ENCODE measurements around a stretch of chr6.

DNA sequence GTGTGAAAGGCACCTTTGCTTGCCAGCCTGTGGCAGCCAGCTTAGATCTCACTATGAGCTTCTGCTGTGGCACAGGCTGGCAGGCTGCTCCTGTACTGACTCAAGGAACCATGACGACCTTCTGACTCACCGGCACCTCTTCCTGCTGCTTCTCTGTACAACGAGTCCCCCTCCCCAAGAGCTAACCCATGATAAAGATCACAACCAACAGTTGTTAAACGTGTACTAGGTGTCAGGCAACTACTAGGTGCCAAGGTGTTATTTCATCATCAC lies 76.7 kb upstream of the DUSP22 start:
- RRBS, result no CpG with 5 or more reads among the region's 4 CpGs

- RRBS, result 78% methylated on average over 1 of the region's 17 CpGs
These were observed 947 bp upstream of the DUSP22 start for GRCh38 chr6:291175-291905.

DNA sequence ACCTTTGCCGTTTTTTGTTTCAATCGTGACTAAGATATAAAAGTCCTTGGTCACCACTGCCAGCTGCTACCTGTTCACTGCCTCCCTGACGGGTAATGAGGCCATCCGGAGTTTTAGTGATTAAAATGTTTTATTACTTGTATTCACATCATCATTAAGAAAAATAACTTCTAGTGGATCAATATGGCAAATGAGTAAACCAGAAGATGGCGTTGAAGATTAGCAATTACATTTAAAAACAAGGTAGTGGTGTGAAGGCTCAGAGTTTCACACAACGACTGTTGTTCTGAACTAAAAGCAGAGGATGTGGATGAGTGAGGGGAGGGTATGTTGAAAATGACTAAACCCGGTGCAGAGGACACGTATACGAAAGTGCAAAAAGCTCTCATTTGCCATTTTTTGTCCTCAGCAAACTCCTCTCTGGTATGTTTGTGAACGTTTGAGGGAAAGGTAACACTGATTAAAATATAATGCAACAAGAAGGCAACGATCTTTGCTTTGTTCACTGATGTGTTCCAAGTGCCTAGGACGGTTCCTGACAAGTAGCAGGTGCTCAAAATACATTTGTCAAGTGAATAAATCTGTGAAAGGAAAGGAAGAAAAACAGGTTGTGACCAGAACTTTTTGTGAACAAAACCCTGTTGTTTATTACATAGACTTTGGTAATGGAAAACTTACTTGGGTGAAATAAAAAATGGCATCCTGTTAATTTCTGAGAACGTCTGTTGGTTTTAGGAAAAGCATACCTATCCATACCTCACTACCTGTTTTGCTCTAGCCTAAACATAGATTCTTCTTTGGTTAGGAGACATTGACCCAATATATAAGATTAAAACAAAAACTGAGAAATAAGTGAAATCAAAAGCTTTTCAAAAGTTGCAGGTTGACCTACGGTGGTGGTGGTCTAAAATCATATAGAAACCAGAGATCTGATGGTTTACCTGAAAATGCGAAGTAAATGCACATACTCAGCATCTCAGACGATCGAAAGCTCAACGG lies 1.7 kb upstream of the IRF4 start:
- RRBS, result no CpG with 5 or more reads among the region's 18 CpGs

DNA sequence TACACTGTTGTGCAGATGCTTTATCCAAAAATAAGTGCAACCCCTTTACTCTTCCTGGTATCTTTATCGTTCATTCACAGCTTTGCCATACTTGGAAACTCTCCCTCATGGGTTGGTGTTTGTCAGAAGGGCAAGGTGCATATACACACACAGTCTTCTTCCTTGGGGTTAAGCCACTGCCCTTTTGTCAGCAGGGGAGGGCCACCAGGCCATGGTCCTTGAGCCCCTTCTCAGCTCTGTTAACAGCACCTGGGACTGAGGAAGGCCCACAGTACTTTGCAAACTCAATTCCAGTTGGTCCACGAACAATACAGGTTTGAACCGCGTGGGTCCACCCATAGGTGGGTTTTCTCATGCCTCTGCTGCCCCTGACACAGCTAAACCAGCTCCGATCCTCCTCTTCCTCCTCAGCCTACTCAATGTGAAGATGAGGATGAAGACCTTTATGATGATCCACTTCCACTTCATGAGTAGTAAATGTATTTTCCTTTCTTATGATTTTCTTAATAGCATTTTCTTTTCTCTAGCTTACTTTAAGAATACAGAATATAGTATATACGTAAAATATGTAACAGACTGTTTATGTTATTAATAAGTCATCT lies 120.5 kb downstream of the IRF4 start:
- RRBS, result no CpG with 5 or more reads among the region's 6 CpGs

DNA sequence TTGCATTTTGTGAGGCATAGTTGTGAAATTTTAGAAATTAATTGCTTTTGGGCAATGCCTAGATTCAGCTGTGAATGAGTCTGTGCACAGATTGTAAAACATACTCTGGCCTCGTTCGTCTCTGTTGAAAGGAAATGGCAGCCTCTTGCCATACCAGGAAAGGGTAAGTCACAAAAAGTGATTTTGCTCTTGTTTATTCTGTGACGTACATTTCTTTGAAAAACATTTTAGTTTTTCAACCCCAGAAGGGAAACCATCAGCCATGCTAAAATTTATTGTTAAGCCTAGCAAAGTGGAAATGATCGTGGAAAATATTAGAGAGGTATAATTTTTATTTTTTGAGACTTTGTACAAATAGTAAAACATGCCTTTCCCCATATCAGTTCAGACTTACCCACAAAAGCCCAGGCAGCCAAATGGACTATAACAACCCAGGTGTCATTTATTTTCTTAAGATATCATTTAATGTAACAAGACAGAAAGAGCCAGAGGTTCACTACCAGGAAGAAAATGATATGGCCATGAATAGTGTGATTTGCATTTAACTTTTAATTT lies 15.4 kb upstream of the EXOC2 start:
- RRBS, result no CpG with 5 or more reads among the region's 4 CpGs

GRCh38 chr6:1608730-1609634 lies 733 bp upstream of the FOXC1 start:
- RRBS, result 24% methylated on average over 20 of the region's 83 CpGs

- RRBS, result 82% methylated on average over 52 of the region's 94 CpGs
These were observed 4.4 kb downstream of the FOXC1 start for GRCh38 chr6:1613841-1614755.

- RRBS, result no CpG with 5 or more reads among the region's 14 CpGs
These were observed 223.0 kb downstream of the FOXC1 start for GRCh38 chr6:1832617-1833231.

GRCh38 chr6:1952638-1953386 lies 292.6 kb downstream of the GMDS start:
- RRBS, result no CpG with 5 or more reads among the region's 15 CpGs

GRCh38 chr6:2122824-2123689 lies 122.3 kb downstream of the GMDS start:
- RRBS, result no CpG with 5 or more reads among the region's 13 CpGs

DNA sequence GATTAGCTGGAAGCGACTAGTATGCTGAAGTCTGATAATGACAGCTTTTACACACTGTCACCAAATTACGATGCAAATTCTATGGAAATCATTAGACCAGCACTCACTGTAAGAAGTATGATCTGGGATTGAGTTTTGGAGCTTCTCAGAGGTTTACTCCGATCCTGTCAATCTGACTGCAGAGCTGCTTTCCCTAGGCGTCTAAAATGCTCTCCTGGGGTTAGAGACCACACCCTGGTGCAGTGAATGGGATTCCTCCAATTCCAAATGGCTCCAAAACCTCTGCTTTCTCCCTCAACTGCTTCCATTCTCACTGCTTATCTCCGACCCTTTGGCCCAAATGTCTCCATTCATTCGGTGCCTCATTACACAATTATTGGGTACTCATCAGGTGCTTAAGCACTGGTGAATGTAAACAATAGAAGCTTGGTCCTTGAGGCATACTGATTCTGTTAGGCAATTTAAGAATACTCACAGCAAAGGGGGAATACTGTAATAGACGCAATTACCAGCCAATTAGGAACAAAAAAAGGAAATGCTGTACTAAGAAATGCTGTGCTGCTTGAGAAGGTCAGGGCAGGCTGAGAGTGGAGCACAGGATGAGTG lies 23.2 kb downstream of the GMDS start:
- RRBS, result no CpG with 5 or more reads among the region's 7 CpGs

GRCh38 chr6:2299081-2300035 lies 54.0 kb upstream of the GMDS start:
- RRBS, result no CpG with 5 or more reads among the region's 13 CpGs

- RRBS, result no CpG with 5 or more reads among the region's 1 CpG
These were observed 78.8 kb upstream of the GMDS start for GRCh38 chr6:2324077-2324779.

DNA sequence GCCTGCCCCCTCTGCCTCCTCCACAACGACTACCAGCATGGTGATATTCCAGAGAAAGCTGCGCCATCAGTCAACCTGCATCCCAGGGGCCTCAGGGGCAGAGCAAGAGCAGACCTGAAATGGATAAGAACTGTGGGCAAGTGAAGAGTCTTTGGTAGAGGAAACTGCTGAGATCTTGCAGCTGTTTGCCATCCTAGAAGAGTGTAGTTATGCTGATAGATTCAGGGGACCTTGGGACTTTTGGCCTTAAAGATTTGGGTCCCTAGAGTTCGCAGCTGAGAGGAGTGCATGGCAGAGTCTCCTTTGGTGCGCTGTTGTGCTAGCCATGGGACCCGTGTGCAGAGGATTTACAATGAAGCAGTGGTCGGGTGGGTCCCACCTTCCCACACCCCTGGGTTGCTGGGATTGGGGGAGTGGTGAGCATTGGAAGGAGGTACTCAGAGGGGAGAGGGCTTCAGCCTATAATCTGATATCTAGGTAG lies 124.6 kb upstream of the GMDS start:
- RRBS, result no CpG with 5 or more reads among the region's 6 CpGs

- RRBS, result no CpG with 5 or more reads among the region's 9 CpGs
These were observed 133.8 kb upstream of the GMDS start for GRCh38 chr6:2379140-2379758.

- RRBS, result no CpG with 5 or more reads among the region's 2 CpGs
These were observed 216.5 kb downstream of the MYLK4 start for GRCh38 chr6:2534271-2534617.

GRCh38 chr6:2714242-2714966 lies 36.3 kb downstream of the MYLK4 start:
- RRBS, result no CpG with 5 or more reads among the region's 6 CpGs

GRCh38 chr6:2782125-2782617 lies 17.0 kb downstream of the WRNIP1 start:
- RRBS, result no CpG with 5 or more reads among the region's 11 CpGs

- RRBS, result no CpG with 5 or more reads among the region's 12 CpGs
These were observed 8.1 kb downstream of the SERPINB1 start for GRCh38 chr6:2833193-2834245.

DNA sequence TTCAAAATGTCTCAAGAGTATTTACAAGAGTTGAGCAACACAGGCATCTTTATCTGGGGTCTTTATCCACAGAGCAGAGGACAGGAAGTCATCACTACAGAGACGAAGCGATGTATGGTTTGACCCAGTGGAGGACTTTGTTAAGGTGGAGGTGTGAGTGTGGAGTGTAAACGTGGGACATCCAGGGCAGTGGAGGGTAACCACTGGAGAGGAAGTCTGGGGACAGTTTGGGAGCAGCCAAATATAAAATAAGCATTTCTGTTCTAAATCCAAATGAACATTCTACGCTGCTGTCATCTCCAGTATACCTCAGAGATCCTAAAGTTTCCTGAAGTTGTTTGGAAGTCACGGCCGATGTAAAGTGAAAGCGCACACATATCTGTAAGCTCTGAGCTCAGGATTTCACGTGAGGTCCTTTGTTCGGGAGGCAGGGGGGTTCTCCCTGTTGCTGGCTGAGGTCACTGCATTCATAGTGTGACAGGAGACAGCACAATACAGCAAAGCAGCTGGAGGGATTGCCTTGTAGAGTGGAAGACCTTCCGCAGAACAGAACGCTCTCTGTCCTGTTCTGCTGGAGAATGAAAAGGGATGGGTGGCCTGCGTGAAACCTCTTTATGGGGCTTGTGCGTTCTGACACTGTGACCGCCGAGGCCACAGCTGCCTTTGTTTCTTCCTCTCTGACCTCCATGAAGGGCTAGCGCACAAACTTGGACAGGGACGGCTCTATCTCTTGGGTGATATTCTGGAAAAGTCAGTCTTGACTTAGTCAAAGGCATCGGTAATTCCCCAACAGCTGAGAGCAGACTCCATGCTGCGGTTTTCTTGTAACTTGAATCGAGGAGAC lies 13.3 kb upstream of the SERPINB1 start:
- RRBS, result no CpG with 5 or more reads among the region's 20 CpGs